HTR-8/SVneo (cell line): ENCODE measurements around a stretch of chr20.

GRCh38 chr20:5526419-5526917 is 84.3 kb downstream of the GPCPD1 start:
- RRBS, result no CpG with 5 or more reads among the region's 7 CpGs

GRCh38 chr20:5575170-5576146 is 35.3 kb downstream of the GPCPD1 start:
- RRBS, result no CpG with 5 or more reads among the region's 7 CpGs

GRCh38 chr20:5737063-5737899 is 12.9 kb upstream of the SHLD1 start:
- RRBS, result no CpG with 5 or more reads among the region's 8 CpGs

DNA sequence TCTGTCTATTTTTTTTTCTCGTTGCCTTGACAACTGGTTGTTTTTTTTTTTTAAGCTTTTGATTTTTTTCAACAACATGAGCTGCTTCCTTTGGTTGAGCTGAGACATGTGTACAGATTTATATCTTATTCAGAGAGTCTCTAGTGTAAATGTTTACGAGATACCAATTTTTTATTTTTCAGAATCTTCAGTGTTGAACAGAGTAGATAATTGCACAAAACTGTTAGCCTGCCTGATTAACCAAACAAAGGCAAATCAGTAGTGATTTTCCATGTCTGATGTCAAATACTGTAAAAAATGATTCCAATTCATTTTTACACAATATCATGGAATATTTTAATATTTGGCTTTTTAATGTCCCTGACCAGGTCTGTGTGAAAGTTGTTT is 75.3 kb upstream of the CHGB start:
- RRBS, result no CpG with 5 or more reads among the region's 2 CpGs

- RRBS, result no CpG with 5 or more reads among the region's 4 CpGs
Measured at GRCh38 chr20:5843878-5844784, 67.2 kb upstream of the CHGB start.

DNA sequence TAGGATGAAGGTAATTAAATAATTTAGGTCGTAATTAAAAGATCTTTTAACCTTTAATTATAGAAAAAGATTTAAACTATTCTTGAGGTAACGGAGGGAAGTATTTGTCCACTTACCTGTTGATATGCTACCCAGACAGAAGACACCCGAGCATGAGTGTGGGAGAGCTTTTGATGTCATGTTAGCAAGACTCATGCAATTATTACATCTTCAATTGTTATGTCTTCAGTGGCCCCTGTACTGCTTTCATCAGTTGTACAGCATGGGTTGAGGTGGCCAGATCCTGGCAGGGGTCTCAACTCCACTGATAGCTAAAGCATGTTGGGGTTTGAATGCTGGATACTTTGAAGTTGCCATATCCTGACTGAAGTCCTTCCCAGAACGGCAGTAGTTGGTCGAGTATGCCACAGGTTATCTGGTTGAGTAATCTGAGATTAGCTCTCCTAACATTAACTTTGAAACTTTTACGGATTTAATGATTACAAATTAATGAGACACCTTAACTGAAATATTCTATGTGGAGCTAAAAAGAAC is 1.1 kb downstream of the CRLS1 start:
- RRBS, result no CpG with 5 or more reads among the region's 6 CpGs

DNA sequence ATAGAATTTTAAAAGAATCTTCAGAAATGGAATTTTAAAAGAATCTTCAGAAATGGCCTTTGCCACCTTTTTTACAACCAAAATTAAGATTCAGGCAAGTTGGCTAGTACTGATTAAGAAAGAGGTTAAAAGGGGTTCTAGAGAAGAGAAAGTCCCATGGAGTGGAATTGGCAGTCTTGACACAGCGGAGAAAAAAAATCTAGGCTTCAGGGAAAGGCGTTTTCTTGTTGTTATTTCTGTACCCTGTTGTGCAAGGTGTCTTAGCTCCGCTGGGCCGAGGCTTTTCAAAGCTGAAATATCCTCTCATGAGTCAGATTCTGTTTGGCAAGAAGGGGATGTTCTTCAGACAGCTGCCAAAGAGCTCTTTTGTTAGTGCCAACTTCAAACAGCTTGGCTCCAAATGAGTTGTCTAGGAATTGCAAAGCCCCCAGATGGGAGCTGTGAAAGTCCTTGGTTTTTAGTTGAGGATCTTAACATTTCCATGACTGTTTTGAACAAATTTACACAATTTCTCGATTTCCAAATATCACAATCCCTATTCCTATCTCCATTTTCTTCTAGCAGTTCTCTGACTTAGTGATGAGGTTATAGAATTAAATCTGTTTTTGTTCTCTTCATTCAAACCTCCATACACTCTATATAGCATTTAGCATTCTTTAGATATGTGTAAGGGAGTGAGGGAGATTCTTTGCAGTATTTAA is 2.3 kb downstream of the CRLS1 start:
- RRBS, result no CpG with 5 or more reads among the region's 5 CpGs

- RRBS, result no CpG with 5 or more reads among the region's 52 CpGs
Measured at GRCh38 chr20:6040647-6041469, 13.0 kb downstream of the LRRN4 start.

DNA sequence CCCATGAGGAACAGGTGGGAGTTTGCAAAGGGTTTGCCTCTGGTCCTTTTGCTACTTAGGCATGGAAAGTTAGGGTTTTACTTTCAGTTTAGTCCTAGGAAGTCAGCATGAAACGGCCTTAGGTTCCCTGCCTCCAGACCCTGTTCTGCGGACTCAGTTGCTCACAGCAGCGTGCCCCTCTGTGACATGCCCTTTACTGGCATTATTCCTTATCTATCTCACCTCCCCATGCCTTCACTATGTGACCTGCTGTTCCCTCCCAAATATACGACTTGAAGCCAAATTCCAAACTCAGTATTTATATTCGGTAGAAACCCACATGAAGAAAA is 206.2 kb upstream of the BMP2 start:
- RRBS, result no CpG with 5 or more reads among the region's 5 CpGs

- RRBS, result no CpG with 5 or more reads among the region's 5 CpGs
Measured at GRCh38 chr20:6705751-6706348, 61.6 kb upstream of the BMP2 start.

- RRBS, result no CpG with 5 or more reads among the region's 4 CpGs
Measured at GRCh38 chr20:7938093-7938710, 2.1 kb downstream of the HAO1 start.

DNA sequence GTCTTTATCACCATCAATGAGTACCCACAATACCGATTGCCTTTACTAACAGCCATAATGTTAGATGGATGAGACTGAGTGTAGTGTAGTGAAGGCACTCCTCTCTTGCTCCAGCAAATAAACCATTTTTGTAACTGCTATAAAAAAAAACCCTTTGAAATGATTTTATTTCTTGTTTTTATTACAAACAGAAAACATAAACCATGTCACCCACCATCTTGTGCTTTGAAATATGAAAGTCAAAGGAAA is 860 bp downstream of the HAO1 start:
- RRBS, result no CpG with 5 or more reads among the region's 1 CpG

- RRBS, result no CpG with 5 or more reads among the region's 5 CpGs
Measured at GRCh38 chr20:7996222-7996928, 23.2 kb downstream of the TMX4 start.

DNA sequence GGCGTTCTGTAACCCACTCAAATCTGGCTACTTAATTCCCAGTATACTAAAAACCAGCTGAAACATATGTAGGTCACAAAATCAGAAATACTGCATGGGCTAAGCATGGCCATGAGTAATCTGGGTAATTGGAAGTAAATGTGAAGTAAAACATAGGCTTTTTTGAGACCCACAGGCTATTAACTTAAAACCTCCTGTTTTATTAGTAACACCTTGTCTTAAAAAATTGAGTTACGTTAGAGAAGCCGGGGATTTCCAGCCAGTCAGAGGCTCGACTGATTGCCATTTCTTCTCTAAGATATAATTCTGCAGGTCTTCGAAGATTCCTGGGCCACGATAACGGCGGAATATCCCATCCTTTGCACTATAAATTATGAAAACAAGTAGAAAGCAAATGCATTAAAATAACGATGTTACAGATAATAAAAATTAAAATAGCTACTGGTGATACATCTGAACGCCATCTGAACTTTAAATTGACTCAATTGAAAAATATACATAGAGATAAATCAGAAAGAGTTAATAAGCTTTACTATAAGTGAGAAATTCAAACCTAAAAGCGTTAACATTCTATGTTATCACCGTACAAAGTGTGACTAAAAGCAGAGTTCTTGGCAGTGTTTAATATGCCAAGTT is 19.9 kb downstream of the TMX4 start:
- RRBS, result no CpG with 5 or more reads among the region's 12 CpGs

DNA sequence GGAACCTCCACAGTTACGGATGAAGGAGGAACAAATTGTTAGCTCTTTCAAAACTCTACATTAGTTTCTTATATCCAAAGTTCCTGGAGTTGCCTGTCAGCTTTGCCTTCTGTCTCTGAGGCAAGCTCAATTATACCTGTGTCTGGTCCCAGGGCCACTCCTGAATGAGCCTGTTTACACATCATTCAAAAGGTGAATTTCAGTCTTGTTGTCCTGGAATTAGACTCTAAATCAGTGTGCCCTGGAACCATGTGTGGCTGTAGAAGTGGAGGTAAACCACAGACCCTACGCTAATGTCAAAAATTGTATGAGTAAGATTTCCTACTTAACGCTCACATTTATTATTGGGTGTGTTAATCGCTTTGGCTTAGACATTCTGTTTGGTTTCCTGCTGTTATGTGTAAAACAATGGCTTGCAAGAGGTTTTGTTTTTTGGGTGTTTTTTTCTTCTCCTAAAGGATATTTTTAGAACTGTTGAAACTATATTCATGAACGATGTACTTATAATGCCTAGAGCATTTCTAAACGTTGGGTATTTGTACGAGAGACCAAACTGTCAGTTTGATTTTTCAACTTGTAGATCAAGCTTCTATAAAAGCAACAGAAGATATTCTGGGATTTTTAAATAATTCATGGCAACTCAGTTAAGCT is 19.3 kb downstream of the PLCB1 start:
- RRBS, result no CpG with 5 or more reads among the region's 7 CpGs

DNA sequence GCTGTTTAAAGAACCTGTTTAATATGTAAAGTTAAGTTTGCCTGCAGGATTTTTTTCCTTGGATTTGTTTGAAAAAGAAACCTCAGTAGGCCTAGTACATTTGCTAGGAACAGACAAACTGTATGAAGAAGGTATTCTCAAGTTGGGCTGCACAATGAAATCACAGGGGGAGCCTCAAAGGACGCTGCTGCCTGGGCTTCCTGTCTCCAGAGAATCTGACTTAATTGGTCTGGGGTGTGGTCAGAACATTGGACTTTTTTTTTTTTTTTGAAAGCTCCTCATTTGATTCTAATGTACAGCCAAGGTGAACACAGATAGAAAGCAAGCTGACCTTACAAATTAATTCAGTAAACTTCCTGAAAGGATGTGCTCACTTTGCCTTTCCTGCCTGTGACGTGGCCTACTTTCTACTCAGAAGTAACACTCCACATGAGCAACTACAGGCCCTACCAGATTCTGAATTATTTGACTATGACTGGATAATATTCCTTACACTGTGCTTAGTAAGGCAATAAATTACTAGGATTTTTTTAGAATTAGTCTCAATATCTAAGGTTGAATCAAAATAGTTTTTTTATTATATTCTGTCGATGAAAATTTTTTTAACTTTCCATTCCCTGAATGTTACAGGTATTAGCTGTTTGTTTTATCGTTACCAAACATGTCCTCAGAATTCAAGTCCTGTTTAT is 29.6 kb downstream of the PLCB1 start:
- RRBS, result no CpG with 5 or more reads among the region's 4 CpGs

- RRBS, result no CpG with 5 or more reads among the region's 11 CpGs
Measured at GRCh38 chr20:8431826-8432551, 299.9 kb downstream of the PLCB1 start.

DNA sequence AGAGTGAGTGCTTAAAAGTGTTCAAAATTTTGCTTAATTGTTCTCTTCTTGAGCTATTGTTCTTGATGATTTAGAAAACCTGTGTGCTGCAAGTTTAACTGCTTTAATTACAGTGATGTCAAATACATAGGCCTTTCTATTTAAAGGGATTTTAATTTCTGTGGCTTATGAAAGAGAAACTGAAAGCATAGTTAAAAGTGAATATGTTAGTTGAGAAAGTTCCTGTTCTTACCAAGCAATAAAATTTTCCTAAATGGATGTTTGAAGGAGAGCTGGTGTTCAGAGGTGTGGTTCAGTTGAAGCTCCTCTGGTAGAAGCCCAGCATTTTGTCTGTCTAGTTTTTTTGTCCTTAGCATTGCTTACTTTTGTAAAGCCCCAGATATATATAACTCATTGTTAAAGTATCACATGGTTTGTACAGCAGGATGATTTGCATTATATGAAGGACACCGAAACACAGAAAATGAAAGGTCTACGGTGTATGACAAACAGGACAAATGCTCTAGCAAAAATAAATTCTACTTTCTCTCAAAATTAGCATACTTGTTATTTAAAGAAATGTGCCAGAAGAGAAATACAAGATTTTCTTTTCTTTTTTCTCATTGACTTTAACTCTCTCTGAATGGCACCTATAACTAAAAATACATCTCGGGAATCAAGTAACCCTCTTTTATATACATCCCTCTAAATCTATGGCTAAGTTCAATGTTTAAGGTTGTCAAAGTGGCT is 466.1 kb upstream of the PLCB4 start:
- RRBS, result no CpG with 5 or more reads among the region's 3 CpGs